ENCODE measurements around the gene ARFGAP3.

DNA sequence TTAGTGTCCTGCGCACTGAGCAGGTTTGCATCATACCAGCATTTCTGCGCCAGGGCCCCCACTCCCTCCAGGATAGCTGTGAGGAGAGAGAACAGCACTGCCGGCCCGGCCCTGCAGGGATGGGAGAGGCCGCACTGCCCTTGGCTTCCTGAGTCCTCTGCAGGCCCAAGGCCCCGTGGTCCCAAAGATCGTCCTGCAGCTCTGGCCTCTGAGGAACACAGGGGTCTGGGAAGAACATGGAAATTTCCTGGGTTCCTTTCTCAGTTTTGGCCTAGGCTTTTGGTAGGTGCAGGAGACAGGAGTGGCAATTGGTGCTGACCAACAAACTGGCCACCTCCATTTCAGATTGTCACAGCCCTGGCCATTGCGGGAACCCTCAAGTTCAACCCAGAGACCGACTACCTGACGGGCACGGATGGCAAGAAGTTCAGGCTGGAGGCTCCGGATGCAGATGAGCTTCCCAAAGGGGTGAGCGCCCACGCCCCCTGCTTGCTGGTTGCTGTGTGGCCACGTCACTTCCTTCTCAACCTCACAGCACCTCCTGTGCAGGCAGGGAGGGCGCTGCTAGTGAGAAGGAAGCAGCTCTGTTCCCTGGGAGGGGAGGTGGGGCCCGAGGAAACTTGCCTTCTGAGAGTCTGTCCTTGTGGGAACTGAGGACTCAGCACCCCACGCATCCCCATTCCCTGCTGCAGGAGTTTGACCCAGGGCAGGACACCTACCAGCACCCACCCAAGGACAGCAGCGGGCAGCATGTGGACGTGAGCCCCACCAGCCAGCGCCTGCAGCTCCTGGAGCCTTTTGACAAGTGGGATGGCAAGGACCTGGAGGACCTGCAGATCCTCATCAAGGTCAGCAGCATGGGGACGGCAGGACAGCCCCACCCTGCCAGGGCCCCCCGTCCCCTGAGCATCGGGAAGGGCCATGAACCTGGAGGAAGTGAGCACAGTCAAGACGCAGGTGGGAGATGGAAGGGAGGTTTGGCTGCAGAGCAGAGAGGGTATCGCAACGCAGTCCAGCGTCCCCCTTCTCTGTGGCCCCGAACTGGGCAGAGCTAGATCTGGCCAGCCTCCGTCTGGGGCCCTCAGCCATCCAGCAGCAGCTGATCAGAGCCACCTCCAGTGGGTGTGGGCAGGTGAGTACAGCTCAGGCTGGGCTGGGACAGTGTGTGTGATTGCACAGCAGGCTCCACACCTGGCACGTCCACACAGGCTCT, 19.4 kb downstream of the POLR3H start:
- PRO-cap, result no peak

- PRO-cap, result no peak
Measured at GRCh38 chr22:41825429-41825849, 7.5 kb upstream of the SREBF2 start.

GRCh38 chr22:42071107-42071443, 463 bp upstream of the NAGA start:
- PRO-cap, result no peak

- PRO-cap, result no peak
Measured at GRCh38 chr22:42338453-42338803, 68.0 kb upstream of the TCF20 start.

DNA sequence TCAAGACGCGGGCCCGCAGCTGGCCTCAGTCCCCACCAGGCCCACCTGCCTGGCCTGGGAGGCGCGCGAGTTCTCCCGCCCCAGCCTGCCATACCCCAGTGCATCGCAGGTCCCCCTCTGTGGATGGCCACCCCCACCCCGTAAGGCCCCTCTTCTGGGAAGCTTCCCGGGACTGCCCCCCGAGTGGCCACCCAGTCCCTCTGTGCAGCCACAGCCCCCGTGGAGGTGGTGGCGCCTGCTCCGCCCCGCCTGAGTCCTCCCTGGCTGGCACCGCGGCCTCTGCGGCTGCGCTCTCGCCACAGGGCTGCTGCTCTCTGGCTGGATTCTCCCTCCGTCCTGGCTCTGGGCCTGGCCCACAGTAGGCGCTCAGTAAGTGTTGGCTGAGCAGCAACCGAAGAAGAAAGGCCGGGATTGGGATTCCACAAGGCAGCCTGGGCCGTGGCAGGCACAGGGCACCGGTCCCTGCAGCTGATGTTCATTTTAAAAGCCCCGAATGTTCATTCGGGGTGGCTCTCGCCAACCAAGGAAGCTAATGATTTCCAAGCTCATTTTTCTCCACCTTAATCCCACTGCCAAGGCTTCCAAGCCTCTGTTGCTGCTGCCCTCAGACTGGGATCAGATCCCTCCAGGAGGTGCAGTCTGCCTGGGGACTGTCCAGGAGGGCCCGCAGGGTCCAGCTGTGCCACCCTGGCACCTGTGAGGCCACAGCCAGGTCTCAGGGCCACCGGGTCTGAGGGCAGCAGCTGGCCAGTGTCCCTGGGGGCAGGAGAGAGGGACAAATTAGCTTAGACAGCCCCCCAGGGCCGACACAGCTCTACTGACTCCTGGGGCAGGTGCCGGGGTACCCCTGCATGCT, 74.2 kb upstream of the TCF20 start:
- PRO-cap, result no peak

DNA sequence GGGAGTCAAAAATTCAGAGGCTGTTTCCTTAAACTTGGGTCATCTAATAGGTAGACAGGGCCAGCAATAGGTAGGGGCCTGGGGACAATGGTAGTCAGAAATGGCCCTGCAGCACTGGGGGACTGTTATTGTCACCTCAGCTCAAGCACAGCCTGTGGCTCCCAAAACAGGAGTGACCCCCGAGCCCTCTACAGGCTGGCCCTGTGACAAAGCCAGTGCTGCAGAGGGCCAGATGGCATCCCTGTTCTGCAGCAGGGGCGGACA, 11.4 kb downstream of the NFAM1 start:
- PRO-cap, result no peak

DNA sequence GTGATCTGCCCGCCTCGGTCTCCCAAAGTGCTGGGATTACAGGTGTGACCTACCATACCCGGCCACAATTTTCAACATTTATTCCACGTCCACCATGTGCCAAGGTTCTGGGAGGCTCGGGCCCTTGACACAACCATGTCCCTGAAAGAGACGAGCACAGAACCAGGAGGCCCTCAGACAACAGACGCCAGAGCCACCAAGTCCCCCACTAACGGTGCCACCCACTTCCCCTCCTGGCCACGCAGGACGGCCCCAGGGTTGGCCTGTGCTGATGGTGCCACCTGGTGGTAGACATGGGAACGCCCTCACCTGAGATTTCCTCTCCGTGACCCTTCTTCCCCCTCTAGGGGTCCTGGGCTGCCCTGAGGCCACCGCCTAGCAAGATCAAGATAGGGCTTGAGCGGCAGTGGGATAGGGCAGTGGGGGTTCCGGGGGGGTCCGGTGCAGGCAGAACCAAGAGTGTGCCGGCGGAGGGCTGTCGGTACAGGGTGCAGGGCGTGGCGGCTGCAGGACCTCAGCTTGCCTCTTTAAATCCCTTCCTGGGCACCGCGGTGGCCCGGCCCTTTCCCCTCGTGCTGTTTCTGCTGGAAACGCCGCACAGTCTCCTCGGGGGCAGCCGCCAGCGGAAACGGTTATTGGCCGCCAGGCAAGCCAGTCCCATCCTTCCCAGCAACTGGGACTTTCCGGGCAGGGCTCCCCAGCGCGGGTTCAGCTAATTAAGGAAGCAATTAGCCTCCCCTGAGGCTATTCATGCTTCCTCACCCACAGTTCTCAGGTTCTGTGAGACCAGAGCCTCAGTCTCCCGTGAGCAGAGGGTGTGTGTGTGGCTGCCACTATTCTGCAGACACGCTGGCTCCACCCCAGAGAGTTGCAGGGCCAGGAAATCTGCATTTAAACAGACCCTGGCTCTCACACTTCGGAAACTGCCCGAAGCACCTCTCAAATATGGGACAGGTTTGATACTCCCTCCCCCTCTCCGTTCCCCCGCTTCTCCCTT, 5.5 kb upstream of the NFAM1 start:
- PRO-cap, result unidirectional peak, minus-strand start at position 583 of the sequence

DNA sequence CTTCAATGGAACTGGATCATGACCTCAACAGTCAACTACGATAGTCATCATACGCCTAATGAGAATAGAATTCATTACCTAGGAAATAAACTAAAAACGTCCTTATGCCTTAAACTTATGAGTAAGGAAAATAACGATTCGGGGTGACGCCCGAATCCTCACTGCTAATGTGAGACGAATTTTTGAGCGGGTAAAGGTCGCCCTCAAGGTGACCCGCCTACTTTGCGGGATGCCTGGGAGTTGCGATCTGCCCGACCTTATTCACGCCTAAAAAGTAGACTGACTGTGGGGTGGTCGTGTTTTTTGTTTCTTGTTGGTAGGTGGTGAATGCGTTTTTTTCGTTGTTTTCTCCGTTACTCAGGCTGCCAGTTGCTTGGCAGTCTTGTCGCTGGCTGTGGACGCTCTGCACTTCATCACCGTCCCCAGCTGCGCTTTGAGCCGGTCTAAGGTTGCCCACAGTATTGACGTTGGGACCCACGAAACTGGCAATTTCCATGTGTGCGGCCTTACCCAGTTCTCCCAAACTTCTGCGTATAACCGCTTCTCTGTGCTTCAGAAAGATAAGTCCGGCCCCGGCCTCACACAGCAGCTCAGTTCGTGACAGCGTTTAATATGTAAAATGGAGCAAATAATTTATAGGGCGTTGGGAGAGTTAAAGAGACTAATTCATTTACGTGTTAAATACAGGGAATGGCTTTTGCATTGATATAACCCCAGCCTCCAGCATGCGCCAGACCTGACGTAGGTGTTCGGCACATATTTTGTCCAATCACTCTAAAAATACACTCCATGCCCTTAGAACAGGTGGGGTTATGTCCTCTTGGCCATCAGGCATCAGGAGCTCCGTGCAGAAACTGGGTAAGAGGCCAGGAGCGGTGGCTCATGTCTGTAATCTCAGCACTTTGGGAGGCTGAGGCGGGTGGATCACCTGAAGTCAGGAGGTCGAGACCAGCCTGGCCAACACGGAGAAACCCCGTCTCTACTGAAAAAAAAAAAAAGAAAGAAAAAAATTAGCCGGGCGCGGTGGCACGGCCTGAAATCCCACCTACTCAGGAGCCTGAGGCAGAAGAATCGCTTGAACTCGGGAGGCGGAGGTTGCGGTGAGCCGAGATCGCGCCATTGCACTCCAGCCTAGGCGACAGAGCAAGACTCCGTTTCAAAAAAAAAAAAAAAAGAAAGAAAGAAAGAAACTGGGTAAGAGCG, 858 bp upstream of the POLDIP3 start:
- PRO-cap, result unidirectional peak, plus-strand start at position 128 of the sequence; unidirectional peak, minus-strand start at position 529 of the sequence

GRCh38 chr22:42620360-42621124, 5.9 kb upstream of the POLDIP3 start:
- PRO-cap, result no peak

GRCh38 chr22:42699077-42699859, 21.4 kb downstream of the A4GALT start:
- PRO-cap, result no peak

DNA sequence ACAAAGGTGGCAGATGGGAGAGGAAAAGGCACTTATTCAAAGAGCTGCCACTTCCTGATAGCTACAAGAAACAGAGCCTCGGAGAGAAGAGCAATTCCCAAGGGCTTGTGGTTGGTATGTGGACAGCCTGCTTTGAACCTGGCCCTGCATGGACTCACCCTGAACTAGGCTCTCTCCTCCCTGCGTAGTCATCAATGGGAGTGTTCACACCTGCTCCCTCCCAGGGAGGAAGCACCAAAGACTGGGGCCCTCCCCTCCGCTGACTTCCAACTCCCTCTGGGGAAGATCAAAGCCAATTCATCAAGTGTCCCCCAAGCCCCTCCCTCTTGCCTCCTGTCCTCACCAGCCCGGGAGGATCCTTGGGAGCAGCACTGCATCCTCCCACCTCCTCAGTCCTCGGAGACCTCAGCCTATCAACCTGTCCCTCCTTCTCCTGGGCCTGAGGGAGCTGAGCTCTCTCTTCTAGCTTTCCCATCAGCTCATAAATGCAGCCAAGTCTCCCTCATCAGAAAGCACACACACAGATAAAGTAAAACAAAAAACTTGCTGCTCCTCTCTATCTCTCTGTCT, 3.4 kb downstream of the A4GALT start:
- PRO-cap, result no peak

- PRO-cap, result no peak
Measured at GRCh38 chr22:42797050-42797570, 60.0 kb downstream of the ARFGAP3 start.

DNA sequence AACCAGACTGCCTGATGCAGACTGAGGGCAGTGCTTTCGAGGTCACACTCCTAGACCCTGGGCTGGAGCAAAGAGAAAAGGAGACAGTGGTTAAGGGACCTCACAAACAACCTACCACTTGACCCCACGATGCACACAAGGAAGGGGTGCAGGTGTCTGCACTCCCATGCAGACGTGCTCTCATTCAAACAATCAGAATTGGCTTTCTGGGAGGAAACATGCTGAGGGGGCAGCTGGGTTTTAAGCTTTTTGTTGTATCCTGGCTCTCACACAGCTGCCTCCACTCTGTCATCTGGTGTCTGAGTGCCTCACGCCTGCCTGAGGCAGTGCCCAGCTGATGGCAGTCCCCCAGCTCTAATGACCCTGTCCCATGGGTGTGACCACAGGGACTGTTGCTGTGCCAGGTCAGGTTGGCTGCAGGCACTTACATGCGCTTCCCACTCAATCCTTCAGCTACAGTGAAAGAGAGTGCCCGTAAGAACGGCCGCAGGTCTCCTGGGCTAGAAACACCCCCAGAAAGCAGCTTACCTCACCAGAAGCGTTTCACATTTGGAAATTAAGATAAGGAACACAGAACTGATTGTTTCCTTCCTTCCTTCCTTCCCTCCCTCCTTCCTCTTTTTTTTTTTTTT, 53.7 kb downstream of the ARFGAP3 start:
- PRO-cap, result bidirectional peak, plus-strand start at position 458 of the sequence, minus-strand start at position 451 of the sequence

GRCh38 chr22:42856852-42857801, at the start of gene ARFGAP3:
Gene ARFGAP3, minus strand, starts transcription at chr22:42857273.
- PRO-cap, result unidirectional peak, minus-strand start at chr22:42856963; unidirectional peak, minus-strand start at chr22:42857231

GRCh38 chr22:42857854-42858395, 852 bp upstream of the ARFGAP3 start:
- PRO-cap, result no peak

DNA sequence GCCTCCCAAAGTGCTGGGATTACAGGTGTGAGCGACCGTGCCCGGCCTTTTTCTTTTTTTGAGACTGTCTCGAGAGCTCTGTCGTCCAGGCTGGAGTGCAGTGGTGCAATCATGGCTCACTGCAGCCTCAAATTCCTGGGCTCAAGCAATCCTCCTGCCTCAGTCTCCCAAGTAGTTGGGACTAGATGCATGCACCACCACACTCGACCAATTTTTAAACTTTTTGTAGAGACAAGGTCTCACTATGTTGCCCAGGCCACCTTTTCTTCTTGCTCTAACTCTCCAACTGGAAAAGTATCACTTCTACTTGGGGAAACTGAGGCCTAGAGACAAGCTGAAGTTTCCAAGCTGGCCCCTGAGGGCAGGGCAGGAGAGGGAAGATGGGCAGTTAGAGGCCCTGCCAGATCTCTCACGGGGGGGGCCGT, 11.3 kb upstream of the ARFGAP3 start:
- PRO-cap, result no peak

DNA sequence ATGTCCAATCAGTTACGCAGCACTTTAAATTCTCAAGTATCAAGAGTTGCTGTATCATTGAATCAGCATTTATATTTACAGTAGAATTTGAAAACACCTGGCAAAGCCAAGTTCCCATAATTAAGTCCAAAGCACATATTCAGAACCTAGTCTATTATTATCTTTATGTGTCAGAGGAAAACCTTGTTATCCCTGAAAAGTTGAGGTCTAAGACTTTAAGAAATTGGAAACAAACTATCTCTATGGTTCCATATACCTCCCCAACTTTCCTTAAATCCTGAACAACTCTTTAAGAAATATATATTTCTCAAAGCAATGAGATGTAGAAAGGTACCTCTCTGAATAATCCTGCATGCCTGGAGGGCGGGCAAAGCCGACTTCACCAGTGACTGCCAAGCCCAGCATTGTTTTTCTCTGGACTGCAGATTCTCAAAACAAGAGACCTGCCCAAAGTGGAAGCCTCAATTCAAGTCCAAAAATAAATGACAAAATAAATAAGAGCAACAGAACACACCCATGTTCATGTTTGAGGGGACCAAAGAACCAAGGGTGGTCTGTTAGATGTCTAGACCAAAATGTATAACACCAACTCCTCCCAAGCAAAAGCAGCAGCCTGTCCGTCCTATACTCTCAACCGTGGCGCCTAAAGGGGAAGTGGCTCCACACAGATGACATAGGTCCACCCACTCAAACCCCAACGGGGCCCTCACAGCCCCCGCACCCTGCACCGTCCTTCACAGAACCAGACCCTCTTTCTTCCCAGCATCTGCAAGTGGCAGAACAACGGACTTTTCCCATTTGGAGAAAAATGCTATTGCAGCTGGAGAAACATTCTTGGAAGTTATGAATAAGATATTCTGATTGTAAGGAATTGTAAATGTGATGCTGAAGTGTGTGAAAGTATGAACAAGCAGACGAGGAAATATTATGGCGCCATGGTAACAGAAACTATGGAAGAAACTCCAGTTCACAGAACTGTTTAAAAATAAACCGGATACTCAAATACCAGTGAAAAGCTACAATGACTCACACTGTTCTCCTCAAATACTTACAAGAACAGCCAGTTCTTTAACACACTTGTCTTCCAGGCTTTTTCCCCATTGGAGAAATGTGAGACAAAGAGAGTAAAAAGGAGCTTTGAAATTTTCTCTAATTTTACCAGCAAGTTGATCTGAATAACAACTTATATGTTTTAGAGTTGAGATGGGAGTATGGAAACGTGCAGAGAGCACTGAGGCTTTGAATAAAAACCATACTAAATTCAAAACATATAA, 76.3 kb upstream of the ARFGAP3 start:
- PRO-cap, result unidirectional peak, minus-strand start at position 645 of the sequence

- PRO-cap, result no peak
Measured at GRCh38 chr22:42962435-42963080, 52.4 kb downstream of the PACSIN2 start.

DNA sequence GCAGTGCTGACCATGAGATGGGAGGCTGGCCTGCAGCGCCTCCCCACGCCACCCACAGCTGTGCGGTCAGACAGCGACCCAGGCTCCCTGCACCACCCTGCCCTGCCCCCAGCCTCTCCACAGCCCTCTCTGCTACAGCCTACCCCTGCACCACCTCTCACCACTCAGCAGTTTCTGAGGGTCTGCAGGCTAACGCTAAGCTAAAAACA, 44.2 kb downstream of the PACSIN2 start:
- PRO-cap, result no peak

DNA sequence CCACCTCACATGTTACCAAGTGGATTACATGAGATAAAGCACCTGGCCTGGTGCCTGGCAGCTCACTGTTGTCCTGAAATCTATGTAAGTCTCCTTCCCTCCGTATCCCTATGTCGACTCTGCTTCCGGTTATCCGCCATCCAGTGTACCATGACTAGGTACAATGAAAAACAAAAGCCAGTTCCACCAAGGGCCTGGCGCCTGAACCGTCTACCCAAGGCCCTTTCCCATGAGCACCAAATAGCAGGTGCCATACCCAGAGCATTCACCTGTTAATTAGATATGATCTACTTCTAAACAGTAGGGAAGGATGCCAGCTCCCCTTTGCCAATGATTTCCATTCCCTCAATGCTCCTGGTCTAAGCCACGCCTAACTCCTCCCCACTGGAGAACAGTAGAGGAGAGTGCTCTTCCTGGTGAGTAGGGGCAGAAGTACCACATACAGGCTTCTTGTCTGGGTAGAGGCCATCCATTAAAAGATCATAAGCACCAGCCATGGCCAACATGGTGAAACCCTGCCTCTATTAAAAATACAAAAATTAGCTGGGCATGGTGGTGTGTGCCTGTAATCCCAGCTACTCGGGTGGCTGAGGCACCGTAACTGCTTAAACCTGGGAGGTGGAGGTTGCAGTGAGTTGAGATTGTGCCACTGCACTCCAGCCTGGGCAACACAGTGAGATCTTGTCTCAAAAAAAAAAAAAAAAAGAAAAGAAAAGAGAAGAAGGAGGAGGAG, 40.7 kb downstream of the PACSIN2 start:
- PRO-cap, result no peak